Rectum (tissue), 1 donor: ENCODE measurements around the genes FBXL7 and H3Y1.

- PRO-cap = unidirectional peak, plus-strand start at chr5:15500198
Observed at GRCh38 chr5:15499848-15500382, at the start of gene FBXL7. Gene FBXL7, plus strand, starts transcription at chr5:15500180.

DNA sequence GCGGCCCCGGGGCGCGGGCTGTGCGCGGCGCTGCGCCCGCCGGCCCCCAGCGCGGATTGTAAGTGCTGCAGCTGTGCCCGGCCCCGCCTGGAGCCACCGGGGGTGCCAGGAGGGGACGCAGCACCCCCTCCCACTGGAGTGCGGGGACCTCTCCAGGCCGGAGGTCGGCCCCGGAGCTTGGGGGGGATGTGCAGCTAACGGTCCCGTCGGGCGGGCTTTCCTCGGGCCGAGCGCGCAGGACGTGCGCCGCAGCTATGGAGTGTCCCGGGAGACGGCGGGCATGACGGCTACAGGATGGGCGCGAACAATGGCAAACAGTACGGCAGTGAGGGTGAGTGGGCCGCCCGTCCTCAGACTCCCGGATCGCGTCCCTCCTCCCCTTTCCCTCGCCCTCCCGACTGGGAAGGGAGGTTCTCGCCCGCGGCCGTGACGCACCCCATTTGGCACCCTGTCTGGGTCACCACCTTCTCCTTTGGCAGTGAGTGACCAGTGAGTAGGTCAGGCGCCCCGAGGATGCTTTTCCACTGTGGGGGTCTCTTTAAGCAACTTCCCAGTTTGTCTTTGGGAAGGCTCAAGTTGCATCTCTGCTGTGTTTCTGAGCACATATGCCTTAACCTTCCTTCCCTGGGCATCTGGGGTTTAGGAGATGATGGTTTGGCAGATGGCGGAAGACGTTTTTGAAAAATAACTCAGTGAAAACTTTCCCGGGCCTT lies 559 bp downstream of the FBXL7 start:
- PRO-cap = bidirectional peak, plus-strand start at position 489 of the sequence, minus-strand start at position 383 of the sequence

DNA sequence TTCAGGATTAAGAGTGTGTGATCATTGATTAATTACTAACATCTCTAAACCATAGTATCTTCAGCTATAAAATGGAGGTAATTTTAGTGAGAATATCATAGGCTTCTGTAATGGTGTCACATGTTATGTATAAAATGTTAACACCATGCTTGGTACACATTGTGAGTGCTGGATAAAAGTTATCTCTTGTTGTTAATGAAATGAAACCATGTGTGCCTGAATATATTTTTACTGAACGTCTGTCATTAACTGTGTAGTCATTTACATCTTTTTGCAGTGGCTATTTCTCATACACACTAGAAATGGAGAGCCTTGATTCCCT lies 31.9 kb downstream of the FBXL7 start:
- PRO-cap = no peak

- PRO-cap = no peak
Observed at GRCh38 chr5:15634997-15635744, 135.2 kb downstream of the FBXL7 start.

- PRO-cap = unidirectional peak, minus-strand start at chr5:16467148
Observed at GRCh38 chr5:16467080-16467274, 1.4 kb upstream of the ZNF622 start.

- PRO-cap = no peak
Observed at GRCh38 chr5:16486439-16487197, 21.0 kb upstream of the ZNF622 start.

DNA sequence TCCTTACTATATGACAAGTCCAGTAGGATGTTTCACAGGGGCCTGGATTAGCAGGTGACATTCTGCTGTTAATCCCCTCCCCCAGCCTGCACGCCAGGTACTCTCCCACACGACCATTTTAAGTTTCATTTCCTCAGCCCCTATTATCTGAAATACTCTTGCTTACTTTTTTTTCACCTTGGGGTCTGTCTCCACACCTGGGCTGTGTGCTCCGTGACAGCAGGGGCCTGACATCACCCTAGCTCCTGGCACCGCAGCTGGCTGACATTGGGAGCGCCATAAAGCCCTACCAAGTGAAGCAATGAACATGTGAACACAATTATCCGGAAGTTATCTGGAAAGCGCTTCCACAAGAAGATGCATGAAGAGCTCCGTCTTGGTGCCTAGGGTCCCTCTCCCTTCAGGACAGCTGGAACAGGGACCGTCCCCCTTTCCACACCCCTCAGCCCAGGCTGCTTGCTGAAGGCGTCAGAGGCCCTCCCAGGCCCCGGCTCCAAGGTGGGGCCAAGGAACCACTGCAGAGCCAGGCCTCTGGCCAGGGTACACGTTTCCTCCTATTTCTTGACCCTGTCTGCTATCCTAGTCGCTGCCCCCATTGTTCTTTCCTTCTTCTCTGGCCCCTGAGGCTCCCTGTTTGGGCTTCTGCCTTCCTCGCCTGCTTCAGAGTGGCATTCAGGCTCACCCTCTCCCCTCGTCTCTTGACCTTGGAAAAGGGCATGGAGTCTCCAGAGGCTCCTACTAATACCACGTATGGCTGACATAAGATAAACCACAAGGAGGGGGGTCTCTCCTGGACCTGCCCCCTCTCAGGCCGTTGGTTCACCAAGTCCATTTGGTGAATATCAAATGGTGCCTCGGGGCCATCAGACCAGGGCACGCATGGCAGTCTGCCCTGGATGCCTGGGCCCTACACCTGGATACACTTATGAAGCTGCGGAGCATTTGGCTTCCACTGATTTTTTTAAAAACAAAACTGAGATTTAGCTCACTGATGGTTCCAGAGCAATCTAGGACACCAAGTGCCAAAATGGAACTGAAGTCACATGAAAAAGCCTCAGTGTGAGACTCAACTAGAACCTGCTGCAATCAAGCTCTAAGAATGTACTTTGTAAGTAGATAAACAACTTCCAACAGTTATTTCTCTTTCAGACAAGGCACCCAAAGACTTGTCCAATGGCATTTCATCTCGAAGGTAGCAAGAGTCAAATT lies 40.0 kb upstream of the ZNF622 start:
- PRO-cap = no peak

- PRO-cap = bidirectional peak, plus-strand start at chr5:16509089, minus-strand start at chr5:16508957
Observed at GRCh38 chr5:16508493-16509541, 43.2 kb upstream of the ZNF622 start.

GRCh38 chr5:16528248-16528727 lies 62.7 kb upstream of the ZNF622 start:
- PRO-cap = unidirectional peak, plus-strand start at chr5:16528486

GRCh38 chr5:16544693-16545023 lies 72.1 kb downstream of the RETREG1 start:
- PRO-cap = no peak

- PRO-cap = no peak
Observed at GRCh38 chr5:16549698-16551108, 66.6 kb downstream of the RETREG1 start.

GRCh38 chr5:16704324-16704878 lies 87.6 kb upstream of the RETREG1 start:
- PRO-cap = no peak

- PRO-cap = no peak
Observed at GRCh38 chr5:16712979-16714166, 96.6 kb upstream of the RETREG1 start.

GRCh38 chr5:16763209-16763883 lies 146.5 kb upstream of the RETREG1 start:
- PRO-cap = no peak

GRCh38 chr5:16768876-16769301 lies 152.1 kb upstream of the RETREG1 start:
- PRO-cap = no peak

DNA sequence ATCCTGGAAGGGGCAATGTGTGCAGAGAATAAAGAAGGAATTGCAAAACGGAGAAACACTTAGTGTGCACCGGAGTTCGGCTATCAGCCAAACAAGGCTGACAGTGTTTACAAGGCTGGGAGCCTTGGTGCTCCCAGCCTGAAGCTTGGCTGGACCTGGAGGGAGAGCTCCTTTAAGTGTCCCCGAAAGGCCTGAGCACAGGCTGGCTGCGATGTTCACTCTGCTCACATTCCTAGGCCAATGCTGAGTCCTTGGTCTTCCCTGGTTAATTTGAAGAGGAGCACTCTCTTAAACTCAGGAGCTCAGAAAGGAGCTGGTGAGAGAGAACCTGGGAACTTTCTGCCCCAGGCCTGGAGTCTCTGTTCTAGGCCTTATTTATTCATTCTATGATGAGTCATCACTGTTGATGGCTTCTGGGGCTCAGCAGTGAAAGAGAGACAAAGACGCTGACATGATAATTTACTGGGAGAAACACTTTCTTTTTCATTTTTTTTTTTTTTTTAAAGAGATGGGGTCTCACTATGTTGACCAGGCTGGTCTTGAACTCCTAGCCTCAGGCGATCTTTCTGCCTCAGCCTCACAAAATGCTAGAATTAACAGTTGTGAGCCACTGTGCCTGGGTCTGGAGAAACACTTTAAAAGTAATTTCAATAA lies 88.7 kb upstream of the MYO10 start:
- PRO-cap = no peak

GRCh38 chr5:17229239-17229733 lies 11.9 kb downstream of the BASP1 start:
- PRO-cap = no peak

GRCh38 chr5:17400958-17401469 lies 90.9 kb downstream of the H3Y2 start:
- PRO-cap = no peak

DNA sequence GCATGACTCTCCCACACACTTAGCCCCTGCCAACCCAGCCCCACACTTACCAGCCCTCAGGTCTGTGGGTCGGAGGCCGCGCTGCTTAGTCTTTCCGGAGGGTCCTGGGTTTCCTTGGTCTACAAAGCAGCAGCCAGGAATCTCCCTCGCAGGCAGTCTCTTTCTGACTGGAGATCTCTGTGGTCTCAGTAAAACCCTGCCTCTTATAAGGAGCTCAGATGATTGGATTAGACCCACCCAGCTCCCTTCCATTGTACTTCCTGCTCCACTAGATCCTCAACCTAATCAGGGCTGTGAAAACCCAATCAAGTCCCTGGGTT lies at the start of gene H3Y1:
H3Y1 (minus strand) TSS at position 181 of the 320 bp plus-strand sequence.
- PRO-cap = no peak

GRCh38 chr5:19666751-19667002 lies 321.3 kb downstream of the CDH18 start:
- PRO-cap = unidirectional peak, plus-strand start at chr5:19666856